ENCODE results near the genes PLCB4, PAK5 and ANKEF1.

GRCh38 chr20:8431826-8432551, 299.9 kb downstream of the PLCB1 start:
- PRO-cap: no peak
- RAMPAGE, long total RNA, 2 experiments: no peak in any of the 2 experiments

- PRO-cap: no peak
- RAMPAGE, long total RNA, 2 experiments: no peak in any of the 2 experiments
Observed at GRCh38 chr20:8602618-8603346, 466.1 kb upstream of the PLCB4 start.

DNA sequence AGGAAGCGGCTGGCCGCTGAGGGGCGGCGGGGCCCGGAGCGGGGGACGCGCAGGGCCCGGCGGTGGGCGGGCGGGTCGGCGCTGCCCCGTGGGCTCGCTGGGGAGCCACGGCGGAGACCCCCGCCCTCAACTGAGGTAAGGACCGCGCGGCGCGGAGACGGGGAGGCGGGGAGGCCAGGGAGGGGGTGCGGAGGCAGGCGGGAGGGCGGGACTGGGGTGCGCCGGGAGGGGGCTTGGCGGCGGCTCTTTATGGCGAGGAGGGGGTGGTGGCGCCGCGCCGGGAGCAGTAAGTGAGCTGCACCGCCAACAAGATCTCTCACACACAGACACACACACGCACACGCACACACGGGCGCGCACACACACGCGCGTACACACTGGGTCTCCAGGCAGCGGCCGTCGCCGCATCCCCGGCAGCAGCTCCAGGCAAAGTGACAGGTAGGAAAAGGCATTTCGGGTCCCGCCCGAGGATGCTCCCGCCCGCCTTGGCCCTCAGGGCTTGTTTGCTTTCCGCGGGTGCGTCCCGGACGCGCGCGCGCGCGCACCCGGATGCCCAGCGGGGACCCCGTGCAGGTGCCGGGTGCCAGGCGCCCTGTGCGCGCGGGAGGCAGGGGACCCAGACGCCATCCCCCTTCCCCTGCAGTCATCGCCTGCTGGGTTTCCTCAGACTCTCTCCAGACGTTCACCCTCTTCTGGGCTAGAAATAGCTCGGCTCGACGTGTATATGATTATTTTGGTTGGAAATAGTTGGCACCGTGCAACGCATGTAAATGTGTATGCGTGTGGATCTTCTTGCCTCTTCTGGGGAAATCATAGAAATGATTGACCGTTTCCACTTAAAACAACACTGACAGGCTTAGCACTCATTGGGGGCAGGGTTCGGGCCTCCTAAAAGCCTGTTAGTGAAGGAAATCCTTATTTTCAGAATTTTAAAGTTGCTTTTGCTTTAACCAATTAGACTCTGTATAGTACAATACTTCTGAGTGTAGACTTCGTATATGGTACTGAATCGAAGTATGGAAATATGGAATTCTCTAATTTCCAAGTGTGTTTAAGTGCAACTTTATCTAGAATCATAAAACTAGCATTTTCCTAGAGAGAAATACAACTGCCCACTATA, at the start of gene PLCB4:
TSS of gene PLCB4 (plus strand) at position 319 of the 1,120 bp plus-strand sequence.
- PRO-cap: bidirectional peak, plus-strand start at position 595 of the sequence, minus-strand start at position 324 of the sequence
- RAMPAGE, long total RNA, 2 experiments: start-site peak on the plus strand in 2 of 2 experiments, centred at positions 331 to 337 of the sequence, 16 to 42 reads per replicate

DNA sequence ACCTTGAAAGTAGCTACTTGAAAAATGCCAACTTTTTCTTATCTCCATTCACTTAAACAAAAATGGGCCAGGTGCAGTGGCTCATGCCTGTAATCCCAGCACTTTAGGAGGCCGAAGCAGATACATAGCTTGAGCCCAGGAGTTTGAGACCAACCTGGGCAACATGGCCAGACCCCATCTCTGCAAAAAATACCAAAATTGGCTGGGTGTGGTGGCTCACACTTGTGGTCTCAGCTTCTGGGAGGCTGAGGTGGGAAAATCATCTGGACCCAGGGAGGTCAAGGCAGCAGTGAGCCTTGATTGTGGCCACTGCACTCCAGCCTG, 157.7 kb upstream of the LAMP5 start:
- PRO-cap: no peak
- RAMPAGE, long total RNA, 2 experiments: no peak in any of the 2 experiments

- PRO-cap: no peak
- RAMPAGE, long total RNA, 2 experiments: no peak in any of the 2 experiments
Observed at GRCh38 chr20:9837892-9838319, 970 bp downstream of the PAK5 start.

- PRO-cap: no peak
- RAMPAGE, long total RNA, 2 experiments: no peak in any of the 2 experiments
Observed at GRCh38 chr20:9838320-9839515, at the start of gene PAK5. TSS of gene PAK5 (minus strand) at chr20:9839076.

DNA sequence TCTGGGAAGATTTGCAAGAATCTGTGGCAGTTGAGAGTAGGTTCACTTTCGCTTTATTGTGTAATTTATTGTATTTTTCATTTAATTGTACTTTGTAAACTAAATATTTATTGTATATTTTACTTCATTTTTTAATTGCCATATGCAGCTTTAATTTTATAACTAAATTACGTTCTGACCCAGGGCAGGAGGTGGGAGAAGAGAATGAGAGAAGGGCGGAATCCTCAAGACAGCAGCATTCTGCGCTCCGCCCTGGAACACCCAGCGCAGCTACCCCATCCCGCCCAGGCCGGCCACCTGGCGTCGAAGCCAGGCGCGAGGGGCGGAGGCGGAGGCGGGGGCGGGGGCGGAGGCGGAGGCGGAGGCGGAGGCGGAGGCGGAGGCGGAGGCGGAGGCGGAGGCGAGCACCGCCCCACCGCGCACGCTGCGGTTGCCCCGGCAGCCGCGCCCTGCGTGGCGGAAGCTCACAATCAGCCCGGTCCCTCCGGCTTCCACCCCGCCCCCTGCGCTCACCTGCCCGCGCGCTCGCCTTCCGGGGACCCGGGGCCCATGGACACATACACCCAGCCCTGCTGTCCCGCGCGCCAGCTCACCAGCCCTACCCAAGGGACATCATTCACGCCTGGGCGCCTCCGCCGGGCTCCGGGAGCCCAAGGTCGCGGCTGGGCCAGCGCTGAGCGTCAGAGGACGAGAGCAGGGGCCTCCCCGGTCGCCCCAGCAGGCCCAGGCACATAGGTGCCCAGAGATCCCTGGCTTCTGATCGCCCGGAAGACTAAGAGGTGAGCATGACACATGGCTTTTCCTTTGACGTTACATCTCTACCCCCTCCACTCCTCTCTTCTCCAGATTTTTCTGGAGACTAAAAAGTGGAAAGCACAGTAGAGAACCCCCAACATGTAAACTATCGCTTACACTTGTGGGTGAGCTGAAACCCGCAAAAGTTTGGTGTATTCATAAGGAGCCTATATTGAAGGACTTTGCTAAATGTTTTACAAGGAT, at the start of gene ANKEF1:
TSS of gene ANKEF1 (plus strand) at position 433 of the 999 bp plus-strand sequence.
- PRO-cap: bidirectional peak, plus-strand start at position 535 of the sequence, minus-strand start at position 299 of the sequence
- RAMPAGE, long total RNA, 2 experiments: start-site peak on the plus strand in 2 of 2 experiments, centred at positions 491 to 532 of the sequence, 36 to 58 reads per replicate

- PRO-cap: no peak
- RAMPAGE, long total RNA, 2 experiments: no peak in any of the 2 experiments
Observed at GRCh38 chr20:10318549-10319030, 100.0 kb downstream of the SNAP25 start.

DNA sequence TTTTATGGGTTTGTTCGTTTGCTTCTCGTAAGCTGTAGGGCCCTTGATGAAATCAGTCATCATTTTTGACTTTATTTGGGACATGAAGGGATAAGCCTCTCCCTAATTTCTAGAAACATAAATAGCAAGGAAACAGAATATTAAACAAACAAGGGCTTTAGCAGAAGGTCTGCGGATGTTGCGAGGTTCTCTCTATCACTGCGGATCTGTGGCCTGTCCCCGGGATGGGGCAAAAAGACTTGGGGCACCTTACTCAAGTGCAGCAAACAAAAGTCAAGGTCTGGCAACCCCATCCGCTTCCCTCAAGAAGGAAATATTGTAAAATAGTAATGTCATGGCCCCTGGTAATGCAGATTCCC, 104.9 kb downstream of the MKKS start:
- PRO-cap: no peak
- RAMPAGE, long total RNA, 2 experiments: no peak in any of the 2 experiments

DNA sequence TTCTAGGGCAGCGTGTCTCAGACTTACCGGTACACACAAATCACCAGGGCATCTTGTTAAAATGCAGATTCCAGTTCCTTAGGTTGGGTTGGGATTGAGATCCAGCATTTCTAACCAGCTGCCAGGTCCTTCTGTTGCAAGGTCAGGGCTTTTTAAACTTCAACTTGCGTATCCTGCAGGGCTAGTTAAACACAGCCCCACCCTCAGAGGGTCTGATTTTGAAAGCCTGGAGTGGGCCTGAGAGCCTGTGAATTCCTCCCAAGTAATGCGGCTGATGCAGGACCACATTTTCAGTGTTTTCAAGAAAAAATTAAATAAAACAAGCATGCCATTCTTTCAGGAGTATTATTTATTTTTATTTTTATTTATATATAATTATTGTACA, 65.3 kb downstream of the MKKS start:
- PRO-cap: no peak
- RAMPAGE, long total RNA, 2 experiments: no peak in any of the 2 experiments

GRCh38 chr20:10511174-10511949, 76.3 kb downstream of the SLX4IP start:
- PRO-cap: no peak
- RAMPAGE, long total RNA, 2 experiments: no peak in any of the 2 experiments

DNA sequence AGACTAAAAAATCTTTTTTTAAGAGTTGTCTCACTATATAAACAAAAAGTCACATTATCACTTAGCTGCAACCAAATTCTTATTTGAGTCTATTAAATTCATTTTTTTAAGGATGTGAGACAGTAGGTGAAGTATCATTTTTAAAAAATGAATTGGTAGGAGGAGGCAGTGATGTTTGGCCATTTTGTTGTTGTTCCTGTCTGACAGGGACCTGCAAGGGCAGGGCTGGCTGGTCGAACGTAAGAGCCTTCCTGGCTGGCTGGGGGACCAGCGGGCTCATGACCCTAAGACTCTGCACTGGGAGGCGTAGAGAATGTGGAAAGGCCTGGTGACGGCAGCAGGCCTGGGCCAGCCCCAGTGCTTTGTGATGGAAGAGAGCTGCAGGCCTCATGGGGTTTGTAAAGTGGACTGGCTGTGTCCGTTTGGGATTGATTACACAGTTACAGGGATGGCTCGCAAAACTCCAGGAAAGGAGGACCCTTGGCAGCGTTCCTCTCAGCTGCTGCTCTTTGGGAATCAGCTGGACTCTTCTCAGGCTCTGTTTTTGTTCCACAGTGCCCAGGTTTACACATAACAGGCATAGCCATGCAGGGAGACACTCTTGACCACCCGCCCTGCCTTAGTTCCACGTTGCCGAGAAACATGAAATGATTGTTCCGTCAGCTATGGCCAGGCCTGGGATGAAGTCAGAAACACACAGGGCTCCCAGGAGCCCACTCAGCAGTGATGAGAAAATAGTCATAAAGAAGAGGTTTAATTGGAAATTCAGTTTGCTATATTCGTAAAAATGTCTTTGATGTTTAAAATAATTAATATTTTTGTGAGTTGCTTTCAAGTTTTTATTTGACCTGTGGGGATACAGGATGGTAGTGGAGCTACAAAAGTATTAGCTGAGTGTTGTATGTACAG, 88.9 kb downstream of the SLX4IP start:
- PRO-cap: no peak
- RAMPAGE, long total RNA, 2 experiments: no peak in any of the 2 experiments

DNA sequence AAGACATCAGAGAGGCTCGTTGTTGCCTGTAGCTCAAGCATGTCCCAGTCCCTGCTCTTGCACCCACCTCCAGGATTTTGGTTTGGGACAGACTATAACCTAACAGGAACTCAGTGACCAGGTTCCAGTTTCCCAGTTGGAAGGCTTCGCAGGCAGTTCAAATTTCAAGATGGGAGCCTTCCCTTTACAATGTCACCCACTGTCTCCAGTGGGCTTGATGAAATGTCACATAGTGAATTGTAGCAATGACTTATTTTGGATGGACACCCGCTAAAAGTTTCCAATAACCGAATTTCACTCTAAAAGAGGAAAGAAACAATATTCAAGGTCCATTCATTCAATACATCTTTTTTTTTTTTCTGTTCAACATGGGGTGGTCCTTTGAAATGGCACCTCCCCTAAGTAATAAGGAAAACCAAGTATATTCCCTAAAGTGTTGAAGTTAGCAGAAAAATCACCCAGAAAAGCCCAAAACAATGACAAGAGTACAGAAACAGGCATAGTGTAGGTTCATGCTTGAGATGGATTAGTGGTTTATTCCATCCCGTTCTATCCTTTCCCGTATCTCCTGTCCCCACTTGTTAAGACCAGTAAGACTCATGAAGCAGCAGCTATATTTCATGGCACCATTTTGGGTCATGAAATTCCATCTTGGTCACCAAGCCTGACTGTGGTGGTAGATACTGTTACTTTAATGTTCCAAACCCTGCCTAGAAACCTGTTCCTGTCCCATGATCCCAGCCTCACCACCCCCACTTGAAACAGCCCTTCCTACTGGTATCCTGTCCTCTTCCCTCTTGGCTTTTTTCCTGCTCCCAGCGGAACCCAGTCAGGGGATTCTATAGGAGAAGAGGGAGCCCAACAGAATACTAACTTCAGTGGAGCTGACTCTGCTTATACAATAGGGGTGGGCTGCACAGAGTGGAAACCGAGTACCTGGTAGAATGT, 49.3 kb downstream of the JAG1 start:
- PRO-cap: no peak
- RAMPAGE, long total RNA, 2 experiments: no peak in any of the 2 experiments

- PRO-cap: no peak
- RAMPAGE, long total RNA, 2 experiments: no peak in any of the 2 experiments
Observed at GRCh38 chr20:10646656-10647356, 27.0 kb downstream of the JAG1 start.

- PRO-cap: no peak
- RAMPAGE, long total RNA, 2 experiments: no peak in any of the 2 experiments
Observed at GRCh38 chr20:10711195-10711754, 37.5 kb upstream of the JAG1 start.

- PRO-cap: no peak
- RAMPAGE, long total RNA, 2 experiments: no peak in any of the 2 experiments
Observed at GRCh38 chr20:11271407-11271720, 597.6 kb upstream of the JAG1 start.

DNA sequence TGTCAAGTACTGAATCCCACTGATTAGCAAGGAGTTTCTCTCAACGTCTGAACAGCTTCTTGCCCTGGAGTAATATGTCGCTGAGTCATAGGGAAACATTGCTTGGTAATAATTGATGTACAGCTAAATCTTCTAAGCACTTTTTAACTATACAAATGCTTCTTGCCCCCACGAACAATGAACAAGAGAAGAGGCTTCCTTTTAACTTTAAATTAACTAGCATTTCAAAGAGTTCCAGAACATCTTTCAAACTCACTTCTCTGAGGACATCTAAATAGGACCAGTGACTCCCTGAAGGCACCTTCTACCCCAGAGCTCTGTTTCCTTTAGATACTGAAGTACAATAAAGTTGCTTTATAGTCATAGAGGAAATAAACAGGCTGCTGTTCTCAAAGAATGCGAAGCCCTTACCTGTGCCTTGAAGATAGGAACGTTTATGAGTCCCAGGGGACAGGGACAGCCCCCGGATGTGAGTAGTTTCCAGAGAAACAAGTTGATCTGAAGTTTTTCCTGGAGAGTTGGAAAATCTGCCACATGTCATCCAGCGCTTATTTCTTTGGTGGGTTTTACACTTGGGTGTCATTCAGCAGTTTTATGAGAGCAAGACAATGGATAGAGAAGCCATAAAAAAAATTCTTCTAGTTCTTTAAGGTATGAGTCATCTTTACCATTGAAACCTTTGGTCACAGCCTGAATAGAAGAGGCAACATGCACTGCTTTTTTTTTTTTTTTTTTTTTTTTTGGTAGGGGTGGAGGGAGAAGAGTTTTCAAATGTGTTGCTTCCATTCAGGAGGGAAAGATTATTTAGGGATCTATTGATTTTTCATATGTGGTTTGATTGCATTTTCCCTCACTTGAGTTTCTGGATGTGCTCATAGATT, 462.4 kb upstream of the BTBD3 start:
- PRO-cap: no peak
- RAMPAGE, long total RNA, 2 experiments: no peak in any of the 2 experiments

GRCh38 chr20:11919039-11919384, 1.3 kb downstream of the BTBD3 start:
- PRO-cap: no peak
- RAMPAGE, long total RNA, 2 experiments: no peak in any of the 2 experiments

DNA sequence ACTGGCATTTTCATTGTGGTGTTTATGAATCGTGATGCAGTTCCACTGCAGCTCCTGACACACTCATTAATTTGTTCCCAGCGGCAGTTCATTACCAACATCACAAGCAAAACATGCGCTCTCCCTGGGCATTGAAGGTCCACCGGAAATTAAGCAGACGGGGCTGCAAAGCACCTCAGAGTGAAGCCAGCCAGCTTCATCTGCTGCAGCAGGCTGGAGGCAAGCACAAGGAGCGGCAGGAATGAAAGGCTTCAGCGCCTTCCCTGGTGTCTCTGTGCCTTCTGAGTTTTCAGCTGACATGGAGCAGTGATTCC, 246.1 kb upstream of the SPTLC3 start:
- PRO-cap: no peak
- RAMPAGE, long total RNA, 2 experiments: no peak in any of the 2 experiments

DNA sequence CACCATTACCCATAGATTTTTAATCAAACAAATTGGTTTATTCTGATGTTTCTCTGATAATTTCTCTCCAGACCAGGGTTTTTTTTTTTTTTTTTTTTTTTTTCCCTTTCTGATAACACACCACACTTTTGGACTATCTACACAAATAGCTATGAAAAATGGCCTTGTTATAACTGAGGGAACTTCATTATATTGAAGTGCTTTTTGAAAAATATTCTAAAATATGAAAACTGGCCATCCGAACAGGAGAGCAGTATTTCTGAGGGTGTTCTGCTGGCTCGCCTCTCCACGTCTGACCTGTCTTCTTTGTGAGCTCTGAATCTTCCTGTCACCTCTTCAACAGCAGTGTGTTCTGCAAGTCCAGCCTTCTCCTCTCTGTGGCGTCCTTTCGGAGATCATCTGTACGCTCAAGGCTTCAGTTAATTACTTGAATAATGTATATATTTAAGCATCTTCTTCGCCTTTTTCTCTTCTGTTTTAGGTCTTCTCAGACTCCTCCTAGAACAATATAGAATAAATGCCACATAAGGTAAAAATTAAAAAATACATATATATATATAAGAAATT, 708.3 kb upstream of the FLRT3 start:
- PRO-cap: no peak
- RAMPAGE, long total RNA, 2 experiments: no peak in any of the 2 experiments